Camera-type eye (tissue), 1 donor: ENCODE data around the gene SIGLEC15.

DNA sequence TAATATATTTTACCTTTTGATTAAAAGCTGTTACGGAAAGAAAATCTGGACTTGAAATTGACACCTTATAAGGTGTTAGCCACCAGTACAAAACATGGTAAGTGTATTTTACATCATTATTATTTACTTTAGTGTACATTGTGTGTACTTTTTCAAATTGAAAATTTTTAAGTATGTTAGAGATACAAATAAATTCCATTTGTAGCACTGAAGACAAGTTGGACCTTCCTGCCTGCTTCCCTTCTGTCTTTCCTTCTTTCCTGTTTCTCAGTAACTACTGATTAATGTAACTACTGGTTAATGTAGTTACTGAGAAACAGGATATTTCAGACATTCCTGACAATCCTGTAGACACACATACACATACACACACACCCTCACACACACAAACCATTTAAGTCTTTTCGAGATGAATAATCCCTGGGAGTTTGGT, 83.7 kb downstream of the PIK3C3 start:
- RAMPAGE, long total RNA = no peak

- RAMPAGE, long total RNA = no peak
Observed at GRCh38 chr18:43863137-43863576, 585.9 kb upstream of the SYT4 start.

DNA sequence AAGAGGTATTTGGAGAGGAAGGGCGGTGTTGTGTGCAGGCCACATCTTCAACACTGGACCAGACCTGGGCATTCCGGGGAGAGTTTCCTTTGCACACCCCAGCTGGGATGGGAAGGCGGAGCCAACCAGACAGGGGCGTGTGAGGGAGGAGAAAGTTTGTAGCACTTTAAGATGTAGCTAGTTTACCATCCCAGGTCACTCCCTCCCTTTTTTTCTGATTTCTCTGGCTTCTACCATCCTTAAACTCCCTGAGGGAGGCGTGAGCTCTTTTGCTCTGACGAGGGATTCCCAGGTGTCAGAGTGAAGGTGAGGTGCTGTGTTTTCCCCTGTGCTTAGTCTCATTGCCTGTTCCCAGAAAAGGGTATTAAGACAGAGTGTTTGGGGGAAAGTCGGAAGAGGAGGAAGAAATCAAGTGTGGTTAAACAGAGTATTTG, 1.6 kb downstream of the SETBP1 start:
- RAMPAGE, long total RNA = no peak

DNA sequence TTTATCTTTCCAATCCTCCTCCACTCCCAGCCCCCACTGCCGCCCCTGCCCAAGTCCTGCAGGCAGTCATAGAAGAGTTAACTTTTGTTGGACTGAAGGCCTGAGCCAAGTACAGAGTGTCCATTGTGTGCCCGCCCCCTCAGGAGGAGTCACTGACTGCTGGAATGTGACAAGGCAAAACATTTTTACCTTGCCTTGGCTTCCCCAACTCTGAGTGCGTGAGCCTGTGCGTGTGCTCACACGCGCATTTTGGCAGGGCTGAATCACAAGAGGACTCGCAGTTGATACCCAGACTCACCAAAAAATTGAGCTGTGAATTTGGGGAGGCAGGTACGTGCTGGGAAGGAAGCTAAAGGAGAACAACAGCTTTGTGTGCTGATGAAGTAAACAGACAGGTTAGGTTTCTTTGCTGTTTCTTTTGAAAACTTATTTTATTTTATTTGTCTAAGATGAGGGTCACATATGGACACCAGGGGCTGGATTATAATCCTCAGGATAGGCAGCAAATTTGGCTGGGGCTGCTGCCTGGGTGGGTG, 16.3 kb downstream of the SETBP1 start:
- RAMPAGE, long total RNA = no peak

- RAMPAGE, long total RNA = no peak
Observed at GRCh38 chr18:44728255-44728789, 47.6 kb downstream of the SETBP1 start.

GRCh38 chr18:44742536-44743411, 62.1 kb downstream of the SETBP1 start:
- RAMPAGE, long total RNA = no peak

DNA sequence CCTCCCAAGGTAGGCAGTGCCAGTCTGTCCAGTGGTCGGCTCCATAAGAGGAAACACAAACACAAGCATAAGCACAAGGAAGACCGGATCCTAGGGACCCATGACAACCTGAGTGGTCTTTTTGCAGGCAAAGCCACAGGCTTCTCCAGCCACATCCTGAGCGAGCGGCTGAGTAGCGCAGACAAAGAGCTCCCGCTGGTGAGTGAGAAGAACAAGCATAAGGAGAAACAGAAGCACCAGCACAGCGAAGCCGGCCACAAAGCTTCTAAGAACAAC, 272.0 kb downstream of the SETBP1 start:
- RAMPAGE, long total RNA = no peak

- RAMPAGE, long total RNA = no peak
Observed at GRCh38 chr18:45686981-45687653, 36.9 kb upstream of the SLC14A1 start.

GRCh38 chr18:45825479-45825943, at the start of gene SIGLEC15:
SIGLEC15 (plus strand) TSS chr18:45825675.
- RAMPAGE, long total RNA = no peak

- RAMPAGE, long total RNA = no peak
Observed at GRCh38 chr18:46060424-46060984, 11.6 kb downstream of the PSTPIP2 start.

GRCh38 chr18:46061183-46061697, 10.8 kb downstream of the PSTPIP2 start:
- RAMPAGE, long total RNA = no peak

- RAMPAGE, long total RNA = no peak
Observed at GRCh38 chr18:46158414-46158842, 15.4 kb upstream of the C18orf25 start.

DNA sequence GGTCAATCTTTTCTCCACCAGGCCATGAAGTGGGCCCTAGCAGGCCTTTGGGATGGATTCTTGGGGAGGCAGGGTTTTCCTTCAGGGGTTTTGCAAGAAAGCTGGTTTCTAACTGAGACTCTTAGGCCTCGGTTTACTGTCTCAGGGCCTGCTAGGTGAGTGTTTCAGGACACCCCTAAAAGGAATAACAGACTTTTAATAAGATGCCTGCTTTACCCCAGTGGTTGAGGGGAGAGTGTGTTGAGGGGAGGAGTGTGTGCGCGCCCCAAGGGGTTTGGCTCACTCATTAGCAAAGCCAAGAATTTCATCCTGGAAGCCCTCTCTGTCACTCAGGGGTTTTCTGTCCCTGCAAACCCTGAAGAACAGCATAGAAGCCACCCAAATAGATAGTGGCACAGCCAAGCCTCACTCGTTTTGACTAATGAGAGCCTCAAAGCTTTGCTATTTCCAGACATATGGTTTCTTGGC, 28.4 kb downstream of the RNF165 start:
- RAMPAGE, long total RNA = no peak

- RAMPAGE, long total RNA = no peak
Observed at GRCh38 chr18:46431515-46432086, 97.8 kb downstream of the RNF165 start.

GRCh38 chr18:46754652-46755432, 2.0 kb downstream of the ST8SIA5 start:
- RAMPAGE, long total RNA = no peak

DNA sequence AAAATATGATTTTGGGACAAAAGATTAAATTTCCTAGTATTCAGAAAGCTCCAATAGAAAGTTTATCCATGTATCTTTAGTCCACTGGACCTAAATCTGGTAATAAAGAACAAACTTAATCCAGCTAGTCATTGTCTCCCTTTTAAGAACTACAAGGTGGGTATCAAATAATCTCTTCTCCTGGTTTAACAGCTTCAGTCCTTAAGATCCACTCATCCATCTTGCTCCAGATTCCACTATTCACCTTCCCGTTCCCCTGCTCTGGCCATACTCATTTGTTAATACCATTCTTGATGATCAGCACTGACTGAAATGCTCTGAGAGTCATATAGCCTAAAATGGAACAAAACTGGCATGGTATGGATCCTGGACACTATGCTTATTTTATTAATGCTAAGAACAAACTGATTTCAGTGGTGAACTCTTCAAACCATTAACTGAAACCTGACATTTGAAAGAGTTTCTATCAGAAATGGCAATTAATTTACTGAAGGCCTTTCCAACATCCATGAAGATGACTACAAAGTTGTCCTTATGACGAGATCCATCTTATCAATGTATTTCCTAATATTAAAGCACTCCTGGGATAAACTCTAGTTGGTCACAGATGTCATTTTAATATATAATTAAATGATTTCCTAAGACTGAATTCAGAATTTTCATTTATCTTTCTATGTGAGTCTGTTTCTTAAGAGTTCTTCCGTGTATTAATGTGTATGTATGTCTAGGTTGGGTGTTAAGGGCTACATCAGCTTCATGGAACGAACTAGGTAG, 68.7 kb upstream of the ST8SIA5 start:
- RAMPAGE, long total RNA = no peak

DNA sequence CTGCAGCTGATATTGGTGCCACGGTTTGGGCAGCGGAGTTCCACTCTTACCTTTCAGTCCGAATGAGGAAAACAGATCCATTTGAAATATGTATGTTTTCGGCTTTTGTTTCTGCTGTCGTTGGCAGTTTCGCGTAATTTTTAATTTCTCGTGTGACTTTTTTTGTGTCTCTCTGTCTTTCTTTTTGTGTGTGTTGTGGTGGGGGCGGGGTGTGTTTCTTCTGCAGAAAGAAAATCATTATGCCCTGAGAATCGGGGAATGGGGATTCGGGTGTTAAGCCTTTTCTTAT, 4.2 kb downstream of the ELOA2 start:
- RAMPAGE, long total RNA = no peak

GRCh38 chr18:47151959-47152372, 1.7 kb upstream of the HDHD2 start:
- RAMPAGE, long total RNA = no peak

DNA sequence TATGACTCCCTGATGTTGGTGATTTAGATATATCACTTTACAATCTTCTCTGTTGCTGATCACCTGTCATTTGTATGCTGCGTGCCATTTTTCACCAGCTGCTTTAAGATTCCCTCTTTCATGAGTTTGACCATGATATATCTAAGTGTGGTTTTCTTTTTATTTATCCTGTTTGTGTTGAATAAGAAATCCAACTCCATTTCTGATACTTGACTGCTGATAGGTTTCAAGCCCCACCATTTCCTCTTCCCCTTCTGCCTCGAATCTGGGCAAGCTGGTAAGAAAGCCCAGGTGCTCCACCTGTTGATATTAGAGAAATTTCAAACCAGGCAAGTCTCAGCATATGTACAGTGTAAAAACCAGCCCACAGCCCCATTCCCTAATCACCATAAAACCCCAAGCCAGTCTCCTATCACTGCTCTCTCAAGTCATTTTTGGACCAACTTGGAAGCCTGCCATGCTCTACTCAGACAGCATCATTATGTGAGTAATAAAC, 46.7 kb downstream of the SMAD2 start:
- RAMPAGE, long total RNA = no peak

DNA sequence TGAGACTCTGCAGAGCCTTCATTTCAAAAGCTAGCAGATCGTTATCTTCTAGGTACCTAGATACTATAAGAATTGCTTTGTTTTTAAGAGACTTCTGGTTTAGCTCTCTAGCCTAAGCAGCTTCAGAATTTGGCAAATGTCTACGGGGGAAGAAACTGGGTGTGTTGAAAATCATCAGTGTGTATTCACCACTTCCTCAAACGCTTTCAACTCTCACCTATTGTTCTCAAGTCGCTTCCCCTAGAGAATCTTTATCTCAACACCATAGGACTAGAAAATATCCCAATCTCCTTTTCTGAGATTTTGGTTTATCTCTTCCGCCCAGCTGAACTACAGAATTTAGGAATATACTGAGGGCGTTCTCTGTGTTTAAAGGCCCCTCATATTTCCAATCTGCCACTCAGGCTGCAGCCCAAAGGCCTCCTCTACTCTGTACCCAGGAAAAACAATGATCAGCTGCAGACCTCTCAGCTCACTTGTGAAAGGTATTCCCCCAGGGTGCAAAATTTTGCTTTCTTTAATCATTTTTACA, 28.6 kb downstream of the SMAD2 start:
- RAMPAGE, long total RNA = no peak